Measurements from ENCODE around the genes ZNRF3, ASCC2 and HORMAD2.

DNA sequence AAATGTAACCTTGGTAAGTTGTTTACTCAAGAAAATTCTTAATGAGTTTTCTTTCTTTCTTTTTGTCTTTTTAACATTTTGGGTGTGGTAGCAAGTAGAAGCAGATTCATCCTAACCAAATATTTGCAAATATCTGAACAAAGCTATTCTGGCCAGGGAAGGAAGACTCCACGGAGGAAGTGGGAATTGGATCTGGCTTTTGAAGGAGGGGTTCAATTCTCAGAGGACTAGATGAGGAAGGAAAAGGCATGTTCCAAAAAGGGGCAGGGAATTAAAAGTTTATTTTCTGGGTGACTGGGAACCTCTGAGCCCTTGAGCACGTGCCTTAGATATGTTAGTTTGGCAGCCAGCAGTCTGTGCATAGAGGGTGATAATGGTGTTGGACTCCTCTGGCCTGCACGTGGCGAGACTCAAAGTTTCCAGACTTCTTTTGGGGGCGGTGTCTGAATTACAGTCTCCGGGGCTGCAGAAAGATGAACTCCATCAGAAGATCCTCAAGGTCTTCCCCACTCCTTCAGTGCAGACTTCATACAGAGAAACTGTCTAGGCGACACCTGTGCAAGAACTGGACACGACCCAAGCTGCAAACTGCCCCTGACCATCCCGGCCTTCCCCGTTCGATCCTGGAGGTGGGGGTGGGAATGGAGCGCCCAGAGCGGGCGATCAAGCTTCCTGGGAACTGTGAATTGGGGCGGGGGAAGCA is 883 bp upstream of the ZNRF3 start:
- PRO-cap = no peak

- PRO-cap = bidirectional peak, plus-strand start at chr22:28883623, minus-strand start at chr22:28883164
These were observed at the start of gene ZNRF3 for GRCh38 chr22:28883403-28884275. TSS of gene ZNRF3 (plus strand) at chr22:28883572.

GRCh38 chr22:28885097-28885665 is 1.8 kb downstream of the ZNRF3 start:
- PRO-cap = no peak

DNA sequence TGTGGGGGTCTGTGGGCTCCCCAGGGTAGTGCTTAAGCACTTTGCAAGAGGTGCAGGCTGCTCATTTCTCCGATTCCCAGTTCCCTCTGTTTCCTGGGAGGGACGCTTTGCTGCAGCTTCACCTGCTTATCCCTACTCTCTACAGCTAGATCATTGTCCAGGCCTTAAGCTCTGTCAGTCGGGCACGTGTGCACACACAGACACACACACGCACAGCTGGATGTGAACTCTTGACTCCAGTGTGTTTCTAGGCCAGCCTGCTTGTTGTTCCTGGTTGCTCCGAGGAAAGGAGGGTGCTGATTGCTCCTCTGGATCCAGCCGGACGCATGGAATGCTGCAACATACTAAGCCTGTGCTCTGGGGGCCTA is 19.7 kb downstream of the ZNRF3 start:
- PRO-cap = no peak

DNA sequence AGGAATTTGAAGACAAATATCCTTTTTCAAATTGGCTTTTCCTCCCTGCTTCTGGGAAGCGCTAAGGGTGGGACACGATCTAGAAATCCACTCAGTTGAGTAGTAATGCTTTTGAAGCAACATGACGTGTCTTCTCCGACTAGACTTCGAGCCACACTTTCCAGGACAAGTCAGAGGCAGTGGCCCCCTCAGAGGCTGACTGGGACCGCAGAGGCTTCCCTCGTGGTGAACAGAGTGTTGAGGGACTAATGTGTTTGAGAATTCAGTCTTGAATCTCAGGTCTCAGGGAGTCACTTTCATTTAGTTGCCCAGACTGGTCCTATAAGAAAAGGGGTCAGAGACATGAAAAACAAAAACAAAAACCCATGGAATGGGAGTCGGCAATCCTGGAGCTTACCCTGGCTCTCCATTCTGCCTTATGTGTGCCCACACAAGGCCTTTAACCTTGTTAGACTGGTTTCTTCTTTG is 40.0 kb downstream of the KREMEN1 start:
- PRO-cap = unidirectional peak, plus-strand start at position 176 of the sequence

GRCh38 chr22:29268374-29269073 is 456 bp downstream of the EWSR1 start:
- PRO-cap = bidirectional peak, plus-strand start at chr22:29268725, minus-strand start at chr22:29268655

- PRO-cap = no peak
These were observed 1.5 kb downstream of the EWSR1 start for GRCh38 chr22:29269306-29270199.

DNA sequence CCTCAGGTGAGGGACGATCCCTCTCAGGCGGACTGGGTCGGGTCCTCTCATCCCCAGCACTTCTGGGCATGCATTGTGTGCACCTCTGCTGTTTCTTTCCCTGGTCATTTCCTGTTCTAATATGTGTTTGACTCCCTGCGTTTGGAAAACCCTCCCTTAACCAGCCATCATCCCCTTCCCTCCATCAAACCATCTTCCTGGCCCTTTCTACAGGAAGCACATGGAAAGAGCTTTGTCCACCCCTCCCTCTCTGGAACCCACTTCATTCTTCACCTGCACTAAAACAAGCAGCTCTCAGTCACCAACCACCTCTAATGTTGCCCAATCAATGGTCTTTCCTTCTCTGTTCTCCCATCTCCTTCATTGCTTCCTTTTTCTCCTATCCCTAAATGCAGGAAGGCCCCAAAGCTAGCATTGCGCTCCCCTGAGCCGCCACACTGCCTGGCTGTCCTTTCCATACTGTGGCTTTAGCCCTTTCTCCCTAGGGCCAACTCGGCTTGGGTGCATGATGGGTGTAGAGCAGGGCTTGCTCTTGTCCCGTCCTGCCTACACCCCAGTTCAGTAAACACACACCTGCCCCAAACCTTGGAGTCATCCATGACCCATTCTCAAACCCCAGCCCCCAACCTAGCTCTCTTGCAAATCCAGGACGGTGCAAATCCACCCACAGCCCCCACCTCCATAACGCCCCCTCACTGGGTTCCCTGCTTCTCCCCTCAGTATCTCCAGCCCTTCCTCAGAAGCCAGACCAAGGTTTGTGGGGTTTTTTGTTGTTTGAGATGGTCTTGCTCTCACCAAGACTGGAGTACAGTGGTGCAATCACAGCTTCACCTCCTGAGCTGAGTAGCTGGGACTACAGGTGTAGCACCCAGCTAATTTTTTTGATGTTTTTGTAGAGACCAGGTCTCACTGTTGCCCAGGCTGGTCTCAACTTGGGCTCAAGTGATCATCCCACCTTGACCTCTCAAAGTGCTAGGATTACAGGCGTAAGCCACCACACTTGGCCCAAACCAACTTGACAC is 5.3 kb upstream of the GAS2L1 start:
- PRO-cap = no peak

GRCh38 chr22:29769503-29770206 is 2.5 kb downstream of the UQCR10 start:
- PRO-cap = no peak

GRCh38 chr22:29824725-29825245 is 13.3 kb downstream of the ASCC2 start:
- PRO-cap = unidirectional peak, plus-strand start at chr22:29824910

DNA sequence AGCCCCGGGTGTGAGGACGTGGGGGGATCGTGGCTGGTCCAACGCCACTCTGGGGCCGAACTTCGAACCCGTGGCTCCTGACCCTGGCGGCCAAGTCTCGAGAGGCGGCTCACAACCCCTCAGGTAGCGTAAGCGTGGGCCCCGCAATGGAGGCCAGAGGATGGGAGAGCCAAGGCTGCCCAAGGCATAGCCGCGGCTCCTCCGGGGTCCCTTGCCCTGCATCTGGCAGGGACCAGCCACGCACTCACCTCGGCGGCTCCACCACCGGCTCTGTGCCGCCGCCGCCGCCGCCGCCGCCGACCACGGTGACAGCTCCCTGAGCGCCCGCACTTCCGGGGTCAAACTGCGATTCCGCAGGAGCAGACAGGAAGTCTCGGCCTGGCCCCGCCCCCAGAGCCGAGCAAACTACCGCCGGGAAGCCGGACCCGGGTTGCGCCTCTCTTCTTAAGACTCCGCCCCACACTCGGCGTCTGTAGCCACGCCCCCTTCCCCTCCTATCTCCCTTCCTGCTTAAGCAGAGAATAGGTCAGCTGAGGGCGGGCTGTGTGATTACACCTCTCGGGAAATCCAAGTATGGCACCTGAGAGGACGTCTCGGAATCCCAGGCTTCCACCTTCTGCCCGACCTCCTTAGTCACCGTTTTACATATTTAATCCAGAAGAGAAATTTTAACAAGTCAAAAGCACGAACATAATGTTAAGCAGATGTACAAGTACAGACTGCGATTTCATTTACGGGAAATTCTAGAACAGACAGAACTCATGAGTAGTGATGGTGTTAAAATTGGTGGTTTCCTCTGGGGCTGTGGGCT is at the start of gene ASCC2:
TSS of gene ASCC2 (minus strand) at position 345 of the 811 bp plus-strand sequence.
- PRO-cap = bidirectional peak, plus-strand start at position 524 of the sequence, minus-strand start at position 340 of the sequence

- PRO-cap = no peak
These were observed at the start of gene HORMAD2 for GRCh38 chr22:30079718-30080709. TSS of gene HORMAD2 (plus strand) at chr22:30080464.

GRCh38 chr22:30212385-30212876 is 34.1 kb downstream of the LIF start:
- PRO-cap = no peak

DNA sequence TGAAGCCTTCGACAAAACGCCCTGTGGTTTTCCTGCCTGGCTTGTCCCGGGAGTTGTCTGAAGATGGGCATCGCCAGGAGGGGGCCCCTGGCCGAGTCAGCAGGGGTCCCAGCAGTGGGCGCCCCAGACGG is 288 bp upstream of the LIF start:
- PRO-cap = no peak

GRCh38 chr22:30247113-30247436 is 516 bp upstream of the LIF start:
- PRO-cap = no peak

- PRO-cap = no peak
These were observed 2.4 kb downstream of the CASTOR1 start for GRCh38 chr22:30286998-30287197.

DNA sequence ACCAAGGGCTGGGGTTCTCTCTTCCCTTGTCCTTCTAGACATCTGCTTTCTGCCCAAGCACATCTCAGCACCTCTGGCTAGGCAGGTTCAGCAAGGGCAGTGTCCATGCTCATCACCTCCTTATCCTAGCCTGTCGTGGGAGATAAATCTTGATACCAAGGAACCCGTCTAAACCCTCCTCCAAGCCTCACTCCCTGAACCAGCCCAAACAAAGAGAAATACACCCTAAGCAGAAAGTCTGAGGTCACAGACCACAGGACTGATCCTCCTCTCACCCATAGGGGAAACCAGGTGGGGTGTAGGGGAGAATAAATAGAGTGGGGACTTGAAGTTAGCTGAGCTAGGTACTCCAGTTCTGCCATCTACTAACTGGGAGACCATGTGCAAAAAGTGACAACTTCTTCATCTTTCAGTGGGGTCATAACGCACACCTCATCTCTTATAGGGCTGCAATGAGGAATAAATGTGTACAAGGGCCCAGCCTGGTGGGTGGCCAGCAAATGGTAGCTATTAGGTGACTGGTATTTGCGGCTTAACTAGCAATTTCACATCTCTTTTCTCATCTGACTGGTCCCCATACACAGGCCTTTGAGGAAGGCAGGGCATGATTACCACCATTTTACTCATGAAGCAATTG is 16.8 kb downstream of the TBC1D10A start:
- PRO-cap = no peak

GRCh38 chr22:30341002-30341967 is 14.5 kb upstream of the TBC1D10A start:
- PRO-cap = no peak

DNA sequence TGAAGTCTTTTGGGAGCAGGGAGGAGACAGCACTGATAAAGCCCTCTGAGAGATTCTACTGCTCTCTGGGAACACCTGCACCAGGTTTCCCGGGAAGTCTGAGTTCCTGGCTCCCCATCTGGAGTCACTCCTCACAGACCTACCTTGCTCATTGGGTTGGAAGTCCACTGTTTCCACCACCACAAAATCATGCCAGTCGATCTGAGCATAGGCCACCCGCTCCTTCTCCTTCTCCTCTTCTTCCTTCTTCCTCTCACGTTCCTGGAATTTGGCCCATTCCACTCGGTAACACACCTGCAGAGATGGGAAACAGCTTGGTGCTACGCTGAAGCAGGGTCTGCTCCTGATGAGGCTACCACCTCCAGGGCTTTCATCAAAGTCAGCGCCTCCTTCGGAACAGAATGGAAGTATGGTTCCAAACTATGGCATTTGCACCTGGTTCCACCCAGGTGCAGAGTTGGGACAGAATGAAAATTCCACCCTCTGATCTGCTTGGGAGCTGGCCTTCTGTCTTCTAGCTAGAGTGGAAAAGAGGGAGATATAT is 14.6 kb downstream of the SF3A1 start:
- PRO-cap = no peak

- PRO-cap = no peak
These were observed 19.5 kb downstream of the MTFP1 start for GRCh38 chr22:30444857-30445729.

All from trachea (tissue), 1 donor.